Ileum (tissue), 1 donor: ENCODE measurements around the gene BTG3.

- PRO-cap, result no peak
Measured at GRCh38 chr21:6369823-6370529, 4151.4 kb upstream of the TPTE start.

- PRO-cap, result no peak
Measured at GRCh38 chr21:8397384-8397817, 2124.0 kb upstream of the TPTE start.

- PRO-cap, result no peak
Measured at GRCh38 chr21:8987945-8989301, 1533.0 kb upstream of the TPTE start.

DNA sequence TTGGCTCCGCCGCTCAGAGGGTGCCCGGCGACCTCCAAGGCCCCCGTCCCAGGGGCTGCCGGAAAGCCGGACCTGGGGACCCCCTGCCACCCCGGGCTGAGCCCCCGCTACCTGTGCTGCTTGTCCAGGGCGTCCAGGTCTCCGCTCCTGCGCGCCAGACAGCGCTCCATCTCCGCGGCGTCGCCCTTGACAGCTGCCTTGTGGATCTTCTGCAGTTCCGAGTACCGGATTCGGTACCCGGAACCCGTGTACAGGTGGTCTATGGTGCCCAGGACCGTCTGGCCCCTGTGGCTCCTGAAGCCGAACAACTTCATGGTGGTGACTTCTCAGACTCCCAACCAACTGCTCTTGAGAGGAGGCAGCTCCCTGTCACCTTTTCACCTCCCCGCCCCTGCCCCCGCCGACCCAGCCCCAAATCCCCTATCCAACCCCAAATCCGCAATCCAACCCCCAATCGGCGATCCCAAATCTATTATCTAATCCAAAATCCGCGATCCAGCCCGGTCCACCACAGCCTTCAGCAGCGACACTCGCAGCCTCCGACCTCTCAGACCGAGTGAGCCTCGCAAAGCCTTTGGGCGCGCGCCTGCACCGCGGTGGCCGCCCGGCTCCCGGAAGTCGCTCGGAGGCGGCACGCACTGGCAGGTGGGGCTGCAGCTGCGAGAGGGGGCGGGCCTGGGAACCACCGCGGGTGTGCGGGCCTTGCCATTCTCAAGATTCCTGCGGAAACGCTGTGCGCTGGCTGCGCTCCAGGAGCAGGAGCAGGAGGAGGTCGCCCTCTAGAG is 231.0 kb downstream of the LIPI start:
- PRO-cap, result no peak

- PRO-cap, result no peak
Measured at GRCh38 chr21:14526703-14528003, 19.0 kb downstream of the SAMSN1 start.

DNA sequence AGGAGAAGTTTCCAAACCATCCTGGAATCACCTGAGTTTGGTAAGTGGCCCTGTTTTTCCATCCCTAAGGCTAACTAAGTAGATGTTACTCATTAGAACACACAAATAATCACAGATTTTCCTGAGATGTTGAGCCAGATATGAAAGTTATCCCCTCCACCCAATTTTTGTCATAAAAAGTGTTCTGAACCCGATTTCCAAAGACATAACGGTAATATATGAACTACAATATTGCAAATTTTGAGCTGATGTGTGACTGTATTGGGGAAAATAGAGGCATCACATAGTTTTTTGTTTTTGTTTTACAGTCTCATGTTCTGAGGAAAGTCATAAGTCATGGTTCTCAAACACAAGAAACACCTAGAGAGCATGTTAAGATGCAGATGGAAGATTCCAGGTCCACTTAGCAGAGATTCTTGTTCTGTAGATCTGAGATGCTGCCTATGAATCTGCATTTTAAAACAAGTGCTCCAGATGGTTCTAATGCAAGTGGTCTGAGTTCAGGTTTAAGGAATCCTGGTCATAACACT is 101.5 kb downstream of the NRIP1 start:
- PRO-cap, result no peak

DNA sequence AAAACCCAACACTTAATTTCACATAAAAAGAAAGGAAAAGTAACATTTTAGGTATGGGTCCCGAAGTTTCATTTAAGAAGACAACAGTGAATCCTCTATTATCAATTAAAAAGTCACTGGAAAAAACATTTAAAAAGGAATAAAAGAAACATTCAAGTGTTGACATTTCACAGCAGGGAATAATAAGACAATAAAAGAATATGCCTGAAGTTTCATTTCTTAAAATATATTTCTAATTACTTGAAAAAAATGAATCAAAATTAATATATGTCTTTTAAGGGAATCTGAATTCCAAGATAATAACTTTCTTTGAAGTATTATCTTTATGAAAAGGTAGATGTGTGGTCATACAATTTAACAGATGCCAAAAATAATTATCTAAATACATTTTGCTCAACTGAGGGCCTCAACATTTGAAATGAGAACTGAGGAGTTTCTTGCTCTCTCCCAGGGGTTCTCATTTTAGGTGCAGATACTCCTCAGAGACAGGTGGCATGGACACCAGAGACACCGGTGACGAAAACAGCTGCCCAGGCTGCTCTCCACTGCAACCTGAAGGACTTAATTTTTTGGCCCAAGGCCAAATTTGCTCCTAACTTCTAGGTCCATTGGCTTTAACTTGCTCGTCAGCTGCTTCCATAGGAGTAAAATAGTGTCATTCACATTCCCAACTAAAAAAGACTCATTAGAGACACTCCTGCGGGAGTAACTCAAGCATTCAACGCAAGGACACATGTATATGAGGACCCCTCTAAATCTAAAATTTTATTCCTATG is 87.1 kb downstream of the NRIP1 start:
- PRO-cap, result no peak

DNA sequence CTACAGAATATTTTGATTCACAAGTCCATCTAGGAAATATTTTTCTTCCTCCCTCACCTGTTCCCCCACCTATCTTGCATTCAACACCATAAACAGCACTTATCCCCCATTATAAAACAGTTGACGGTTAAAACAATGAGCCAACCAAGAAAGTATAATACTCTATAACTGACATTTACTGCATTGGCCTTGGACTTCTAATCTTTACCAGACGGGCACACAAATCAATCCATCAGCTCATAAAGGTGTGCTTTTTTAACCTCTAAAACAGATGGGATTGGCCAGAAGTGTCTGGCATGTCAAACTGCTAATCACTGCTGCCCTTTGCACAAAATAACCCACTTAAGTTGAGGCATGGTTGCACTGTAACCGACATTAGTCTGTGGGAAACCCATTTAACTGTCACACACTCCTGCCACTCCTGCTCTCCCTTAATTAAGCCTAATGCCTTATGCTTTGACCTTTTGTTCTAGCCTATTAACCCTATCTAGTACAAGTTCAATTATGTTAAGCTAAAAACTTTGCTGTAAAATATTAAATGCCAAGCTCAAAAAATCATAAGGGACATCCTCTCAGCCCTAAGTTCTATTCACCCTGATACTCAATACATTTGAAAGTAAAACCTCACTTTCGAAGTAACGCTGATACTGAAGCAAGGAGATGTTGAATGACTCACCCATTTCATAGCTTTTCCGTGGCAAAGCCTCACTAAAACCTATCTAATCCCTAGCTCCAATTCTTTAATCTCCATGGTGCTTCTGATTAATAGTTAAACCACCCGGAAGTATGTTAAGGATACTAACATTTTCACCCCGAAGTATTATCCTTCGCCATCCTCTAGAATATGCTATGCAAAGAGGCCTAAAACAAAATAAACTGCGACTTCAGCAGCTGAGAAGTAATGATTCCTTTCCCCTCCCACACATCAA is 13.0 kb downstream of the NRIP1 start:
- PRO-cap, result no peak

GRCh38 chr21:15065531-15066205 is 868 bp upstream of the NRIP1 start:
- PRO-cap, result bidirectional peak, plus-strand start at chr21:15065865, minus-strand start at chr21:15065750; bidirectional peak, plus-strand start at chr21:15066043, minus-strand start at chr21:15065925

DNA sequence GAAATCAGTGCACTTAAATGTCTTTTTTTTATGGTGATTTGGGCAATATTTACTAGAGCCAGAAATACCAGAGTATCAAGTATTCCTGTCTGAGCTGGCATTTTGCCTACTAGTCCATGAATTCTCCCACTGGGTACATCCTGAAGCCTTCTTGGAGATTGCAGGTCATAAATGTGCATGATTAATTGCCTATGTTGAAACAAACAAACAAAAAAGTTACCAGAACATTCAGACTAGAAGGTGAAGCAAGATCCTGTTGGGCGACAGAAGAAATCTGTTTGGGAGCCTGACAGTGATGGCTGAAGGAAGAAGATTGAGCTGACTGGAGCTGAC is 127.4 kb upstream of the NRIP1 start:
- PRO-cap, result no peak

GRCh38 chr21:15785489-15785903 is 55.7 kb downstream of the USP25 start:
- PRO-cap, result no peak

- PRO-cap, result no peak
Measured at GRCh38 chr21:15826839-15827338, 97.1 kb downstream of the USP25 start.

DNA sequence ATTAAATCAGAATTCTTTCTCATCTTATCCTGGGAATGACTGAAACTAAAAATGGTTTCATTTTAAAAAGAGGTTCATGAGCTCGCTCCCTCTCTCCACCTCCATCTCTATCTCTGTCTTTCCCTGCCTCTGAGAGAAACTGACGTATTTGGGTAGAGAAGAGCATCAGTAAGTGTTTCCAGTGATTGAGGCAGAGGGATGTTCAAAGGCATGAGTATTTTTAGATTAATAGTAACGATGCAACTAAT is 349.0 kb downstream of the USP25 start:
- PRO-cap, result no peak

GRCh38 chr21:16094959-16095336 is 365.2 kb downstream of the USP25 start:
- PRO-cap, result no peak

- PRO-cap, result unidirectional peak, plus-strand start at chr21:16539838
Measured at GRCh38 chr21:16539706-16539905, 809.8 kb downstream of the USP25 start.

DNA sequence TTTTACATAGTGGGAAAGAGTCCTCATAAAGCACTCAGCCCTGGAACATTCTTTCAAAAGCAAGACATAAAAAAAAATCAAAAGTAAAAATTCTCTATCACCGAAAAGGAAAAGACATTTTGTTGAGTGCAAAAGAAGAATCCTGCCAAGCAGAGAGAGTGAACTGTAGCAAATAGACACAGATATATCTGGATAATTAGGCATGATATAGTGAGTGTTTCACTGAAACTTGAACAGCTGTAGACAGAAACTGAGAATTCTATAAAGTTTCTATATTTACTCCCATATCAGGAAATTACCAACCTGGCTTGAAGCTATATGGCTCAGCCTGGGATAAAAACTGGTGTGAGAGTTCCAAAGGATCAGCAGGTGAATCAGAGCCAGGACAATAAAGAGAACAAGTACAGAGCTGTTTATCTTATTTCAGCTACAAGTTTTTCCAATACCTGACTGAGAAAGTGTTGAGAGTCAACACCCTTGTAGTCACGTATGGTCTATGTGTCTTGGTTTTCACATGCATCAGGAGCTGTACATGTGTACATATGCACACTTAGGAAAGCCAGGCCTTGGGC is 40.8 kb upstream of the CXADR start:
- PRO-cap, result bidirectional peak, plus-strand start at position 346 of the sequence, minus-strand start at position 342 of the sequence

- PRO-cap, result no peak
Measured at GRCh38 chr21:17492756-17493147, 20.1 kb upstream of the CXADR start.

GRCh38 chr21:17612397-17613209 is at the start of gene BTG3:
BTG3 (minus strand) TSS chr21:17612901.
- PRO-cap, result bidirectional peak, plus-strand start at chr21:17612873, minus-strand start at chr21:17612874

GRCh38 chr21:17775318-17775672 is 43.9 kb downstream of the C21orf91 start:
- PRO-cap, result no peak

DNA sequence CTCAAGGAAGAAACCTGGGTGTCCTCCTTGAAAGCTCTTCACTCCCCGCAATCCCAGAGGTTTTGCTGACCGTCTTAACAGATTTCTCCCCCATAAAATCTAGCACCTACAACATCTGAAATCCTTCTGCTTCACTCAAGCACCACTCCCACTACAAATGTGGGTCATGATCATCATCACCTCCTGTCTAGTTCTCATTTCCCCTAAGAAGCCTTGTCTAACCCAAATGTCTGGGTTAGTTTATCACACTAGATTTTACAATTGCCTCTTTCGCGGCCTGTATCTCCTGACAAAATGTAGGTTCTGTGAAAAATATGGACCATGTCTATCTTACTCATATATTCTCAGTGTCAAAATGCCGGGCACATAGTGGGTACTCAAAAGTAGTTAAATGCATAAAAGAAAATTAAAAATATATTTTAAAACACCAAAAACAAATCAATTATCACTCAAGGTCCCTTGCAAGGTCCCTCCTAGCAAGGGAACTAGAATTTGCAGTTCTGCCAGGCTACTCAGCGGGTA is 19.7 kb downstream of the C21orf91 start:
- PRO-cap, result no peak